Psoas muscle (tissue), 2 donors: ENCODE results near the genes DNAJB12, FAM149B1, CFAP70 and MYOZ1.

- PRO-cap, 2 experiments, result peak in 2 of 2 experiments; most common plus-strand start chr10:72355023 (in 2); most common minus-strand start chr10:72354600 (in 2)
Measured at GRCh38 chr10:72354448-72355707, at the start of gene DNAJB12. Gene DNAJB12, minus strand, starts transcription at chr10:72354919.

- PRO-cap, 2 experiments, result no peak in any of the 2 experiments
Measured at GRCh38 chr10:72693039-72693199, 976 bp downstream of the MCU start.

DNA sequence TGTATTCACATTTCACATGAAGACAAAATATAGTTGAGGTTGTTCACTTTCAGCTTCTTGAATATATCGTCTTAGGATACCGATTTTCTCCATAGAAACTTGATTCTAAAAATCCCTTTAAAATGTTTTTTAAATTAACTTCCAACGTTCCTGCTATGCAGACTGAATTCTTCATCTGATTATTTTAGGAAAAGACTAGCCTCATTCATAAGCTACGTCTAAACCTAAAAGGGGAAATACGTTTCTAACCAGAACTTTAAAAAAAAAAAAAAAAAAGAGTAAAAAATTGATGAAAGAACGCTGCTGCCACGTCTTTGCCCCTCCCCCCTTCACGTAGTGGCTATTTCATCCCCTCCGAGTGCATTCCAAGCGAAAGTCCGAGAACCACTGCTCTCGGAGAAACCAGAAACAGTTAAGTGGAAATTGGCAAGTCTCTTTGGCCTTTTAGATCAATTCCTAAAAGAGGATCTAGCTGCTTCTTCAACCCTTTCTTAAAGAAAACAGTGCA is 1.3 kb downstream of the P4HA1 start:
- PRO-cap, 2 experiments, result peak in 1 of 2 experiments; most common plus-strand start position 372 of the sequence (in 1); most common minus-strand start position 180 of the sequence (in 1)

DNA sequence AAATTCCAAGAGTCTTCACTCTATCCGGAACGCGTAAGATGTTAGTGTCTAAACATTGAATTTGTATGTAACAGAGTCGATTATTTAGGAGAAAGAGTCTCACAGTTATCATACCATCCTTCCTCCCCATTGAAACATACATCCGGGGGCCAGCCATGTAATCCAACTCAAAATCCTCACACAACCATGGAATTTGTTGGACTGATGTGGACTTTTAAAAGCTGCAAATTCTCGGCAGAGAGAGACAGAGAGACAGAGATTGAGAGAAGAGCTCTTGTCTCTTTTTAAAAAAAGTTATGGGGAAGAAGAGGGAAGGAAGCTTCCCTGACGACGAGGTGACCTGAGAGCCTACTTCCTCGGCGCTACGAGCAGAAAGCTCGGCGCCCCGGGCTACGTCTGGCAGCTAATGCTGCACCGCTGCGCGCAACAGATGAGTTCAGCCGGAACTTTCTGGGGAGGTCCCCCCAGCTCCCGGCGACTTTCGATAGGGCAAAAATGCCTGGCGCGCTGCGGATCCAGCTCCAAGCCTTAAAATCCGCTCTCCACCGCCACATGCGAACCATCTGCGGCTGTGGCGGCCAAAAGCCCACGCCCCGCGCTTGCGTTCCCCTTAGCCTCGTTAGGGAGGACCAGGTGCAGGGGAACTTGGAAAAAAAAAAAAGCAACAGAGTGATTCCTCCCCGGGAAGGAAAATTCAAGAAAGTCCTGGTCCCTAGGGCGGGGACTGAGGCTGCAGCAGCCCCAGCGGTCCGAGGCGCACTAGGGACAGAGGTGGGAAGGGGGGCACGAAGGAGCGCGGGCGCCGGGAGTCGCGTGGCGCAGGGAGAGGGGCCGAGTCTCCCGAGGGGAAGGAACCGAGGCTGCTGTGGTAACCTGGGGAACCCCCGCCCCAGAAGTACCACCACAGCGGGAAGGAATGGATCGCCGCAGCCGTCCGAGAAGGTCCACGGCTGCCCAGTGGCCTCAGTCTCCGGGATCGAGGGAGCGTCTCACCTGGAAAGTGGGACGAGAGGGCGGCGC is 583 bp downstream of the P4HA1 start:
- PRO-cap, 2 experiments, result peak in 2 of 2 experiments; most common plus-strand start position 558 of the sequence (in 2); most common minus-strand start position 408 of the sequence (in 1)

GRCh38 chr10:73167830-73169102 is at the start of gene FAM149B1:
Gene FAM149B1, plus strand, starts transcription at chr10:73168119.
- PRO-cap, 2 experiments, result peak in 2 of 2 experiments; most common plus-strand start chr10:73168119 (in 2); most common minus-strand start chr10:73168008 (in 1)

GRCh38 chr10:73251269-73252130 is 944 bp downstream of the MRPS16 start:
- PRO-cap, 2 experiments, result peak in 1 of 2 experiments; most common plus-strand start chr10:73251875 (in 1)

DNA sequence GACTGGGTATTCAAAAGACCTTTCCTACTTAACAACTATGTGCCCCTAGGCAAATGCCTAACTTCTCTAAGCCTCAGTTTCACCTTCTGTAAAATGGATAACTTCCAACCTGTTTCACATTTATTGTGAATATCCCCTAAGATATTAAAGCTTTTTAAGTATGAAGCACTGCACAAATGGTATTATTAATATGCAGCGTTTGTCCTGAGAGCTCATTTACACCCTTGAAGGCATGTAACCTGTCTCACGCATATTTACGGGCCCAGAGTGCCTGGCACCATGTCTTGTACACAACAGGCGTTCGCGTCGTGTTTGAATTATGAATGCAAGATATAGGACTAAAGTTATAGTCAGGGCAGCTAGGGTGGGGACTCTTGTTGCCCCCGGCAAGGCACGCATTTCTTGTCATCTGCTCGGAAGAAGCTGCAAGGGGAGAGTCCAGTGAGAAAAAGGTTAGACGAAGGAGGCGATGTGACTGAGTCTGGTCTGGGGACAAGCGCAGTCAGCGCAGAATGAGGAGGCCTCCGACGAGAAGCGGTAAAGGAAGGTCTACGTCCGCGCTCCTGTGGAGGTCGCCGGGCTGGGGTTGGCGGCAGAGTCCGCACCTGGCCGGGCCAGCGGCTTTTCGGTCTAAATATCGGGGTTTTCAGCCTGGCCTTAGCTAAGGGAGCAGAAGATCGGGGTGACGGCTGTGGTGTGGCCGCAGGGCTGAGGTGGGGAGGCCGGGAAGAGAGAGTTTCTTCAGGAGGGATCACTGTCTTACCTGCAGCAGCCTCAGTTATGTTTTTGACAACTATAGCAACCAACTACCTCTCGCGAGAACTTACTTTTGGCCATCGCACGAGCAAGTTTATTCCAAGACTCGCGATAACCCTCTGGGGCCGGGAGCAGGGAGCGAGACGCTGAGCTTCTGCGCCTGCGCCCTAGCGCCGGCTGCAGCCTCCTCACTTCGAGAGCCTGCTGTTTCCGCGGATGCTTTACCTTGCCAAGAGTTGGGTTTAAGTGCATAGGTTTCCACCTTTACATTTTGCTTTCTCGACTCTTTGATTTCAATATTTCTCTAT is at the start of gene CFAP70:
CFAP70 (minus strand) TSS at position 914 of the 1,064 bp plus-strand sequence.
- PRO-cap, 2 experiments, result peak in 2 of 2 experiments; most common minus-strand start position 782 of the sequence (in 1)

DNA sequence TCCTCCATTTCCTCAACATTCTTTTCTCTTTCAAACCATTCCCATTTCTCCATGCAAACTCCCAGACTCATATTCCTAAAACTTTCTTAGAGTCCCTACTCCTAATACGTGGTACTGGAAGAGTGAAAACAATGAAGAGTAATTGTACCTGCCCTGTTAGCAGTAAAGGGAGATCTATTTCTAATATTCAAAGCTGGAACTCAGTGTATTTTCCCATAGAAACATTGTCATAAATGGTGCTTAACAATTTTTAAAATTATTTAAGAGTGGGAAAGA is 17.0 kb upstream of the MSS51 start:
- PRO-cap, 2 experiments, result no peak in any of the 2 experiments

DNA sequence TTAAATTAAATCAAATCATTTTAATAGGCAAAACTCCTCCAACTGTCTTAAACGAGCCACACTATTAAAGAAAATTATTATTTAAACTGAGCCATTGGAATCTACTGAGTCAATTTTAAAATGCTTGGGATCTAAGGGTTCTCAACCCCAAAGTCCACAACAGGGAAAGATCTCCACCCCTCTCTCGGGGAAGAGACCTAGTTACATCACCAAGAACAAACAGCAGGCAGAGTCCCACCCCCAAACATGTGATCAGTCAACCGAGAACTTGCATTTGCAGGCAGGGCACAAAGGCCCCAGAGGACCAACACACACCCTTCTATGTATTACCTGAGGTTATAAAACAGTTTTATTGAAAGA is 707 bp upstream of the USP54 start:
- PRO-cap, 2 experiments, result no peak in any of the 2 experiments

DNA sequence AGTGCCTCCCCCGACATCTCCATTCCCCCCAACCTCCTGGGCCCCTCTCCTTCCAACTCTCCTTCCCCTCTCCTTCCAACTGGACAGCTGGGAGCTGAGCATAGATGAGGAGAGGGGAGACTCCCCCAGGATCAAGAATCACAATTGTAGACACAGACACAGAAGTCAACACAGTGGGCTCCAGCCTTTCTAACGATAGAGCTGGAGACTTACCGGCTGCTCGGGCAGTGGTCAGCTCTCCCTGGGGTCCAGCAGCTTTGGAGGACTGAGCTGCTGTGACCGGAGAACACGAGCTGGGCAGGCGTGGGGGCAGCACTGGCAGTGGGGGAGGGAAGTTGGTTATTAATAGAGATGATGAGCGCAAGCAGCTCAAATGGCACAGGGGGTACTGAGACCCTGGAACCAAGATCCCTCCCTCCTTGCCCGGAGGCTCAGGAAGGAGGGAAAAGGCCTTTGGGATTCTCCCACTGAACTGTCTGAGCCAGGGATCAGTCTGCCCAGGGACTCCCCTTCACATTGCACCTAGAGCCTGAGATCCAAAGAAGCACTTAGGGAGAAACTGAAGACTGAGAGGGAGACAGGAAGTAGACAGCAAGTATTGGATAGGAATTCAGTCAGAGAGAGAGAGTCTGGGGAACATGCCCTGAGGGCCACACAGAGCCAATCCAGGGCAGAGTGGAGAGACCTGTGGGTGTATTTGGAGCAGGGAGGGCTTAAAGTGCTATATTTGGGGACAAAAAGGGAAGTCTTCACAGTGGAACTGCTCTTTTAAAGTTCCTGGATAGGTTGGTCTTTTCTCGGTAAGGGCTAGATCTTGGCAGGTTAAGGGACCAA is at the start of gene MYOZ1:
MYOZ1 (minus strand) TSS at position 277 of the 834 bp plus-strand sequence.
- PRO-cap, 2 experiments, result peak in 2 of 2 experiments; most common plus-strand start position 419 of the sequence (in 2); most common minus-strand start position 259 of the sequence (in 2)

GRCh38 chr10:73646502-73647098 is 5.3 kb upstream of the MYOZ1 start:
- PRO-cap, 2 experiments, result peak in 1 of 2 experiments; most common plus-strand start chr10:73646744 (in 1); most common minus-strand start chr10:73646779 (in 1)

GRCh38 chr10:73647115-73647951 is 6.1 kb upstream of the MYOZ1 start:
- PRO-cap, 2 experiments, result peak in 1 of 2 experiments; most common plus-strand start chr10:73647781 (in 1); most common minus-strand start chr10:73647631 (in 1)

DNA sequence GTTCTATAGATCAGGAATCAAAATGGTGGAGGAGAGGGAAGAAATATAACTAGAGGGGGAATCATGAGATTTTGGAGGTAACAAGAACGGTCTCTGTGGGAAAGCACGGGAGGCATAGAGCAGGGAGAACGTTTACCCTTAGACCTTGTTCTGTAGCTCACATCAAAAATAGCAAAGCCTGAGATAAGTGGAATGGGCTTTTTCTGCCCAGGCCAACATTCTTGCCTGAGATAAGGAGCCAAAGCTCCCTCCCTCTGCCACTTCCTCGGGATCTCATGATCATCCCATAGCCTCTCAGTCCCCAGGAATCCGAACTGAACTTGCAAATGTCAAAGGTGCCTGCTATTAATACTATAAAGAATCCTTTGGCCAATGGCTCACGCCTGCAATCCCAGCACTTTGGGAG is 4.4 kb downstream of the SYNPO2L start:
- PRO-cap, 2 experiments, result peak in 2 of 2 experiments; most common minus-strand start position 277 of the sequence (in 1)

GRCh38 chr10:73774548-73775119 is 2.6 kb downstream of the FUT11 start:
- PRO-cap, 2 experiments, result no peak in any of the 2 experiments

DNA sequence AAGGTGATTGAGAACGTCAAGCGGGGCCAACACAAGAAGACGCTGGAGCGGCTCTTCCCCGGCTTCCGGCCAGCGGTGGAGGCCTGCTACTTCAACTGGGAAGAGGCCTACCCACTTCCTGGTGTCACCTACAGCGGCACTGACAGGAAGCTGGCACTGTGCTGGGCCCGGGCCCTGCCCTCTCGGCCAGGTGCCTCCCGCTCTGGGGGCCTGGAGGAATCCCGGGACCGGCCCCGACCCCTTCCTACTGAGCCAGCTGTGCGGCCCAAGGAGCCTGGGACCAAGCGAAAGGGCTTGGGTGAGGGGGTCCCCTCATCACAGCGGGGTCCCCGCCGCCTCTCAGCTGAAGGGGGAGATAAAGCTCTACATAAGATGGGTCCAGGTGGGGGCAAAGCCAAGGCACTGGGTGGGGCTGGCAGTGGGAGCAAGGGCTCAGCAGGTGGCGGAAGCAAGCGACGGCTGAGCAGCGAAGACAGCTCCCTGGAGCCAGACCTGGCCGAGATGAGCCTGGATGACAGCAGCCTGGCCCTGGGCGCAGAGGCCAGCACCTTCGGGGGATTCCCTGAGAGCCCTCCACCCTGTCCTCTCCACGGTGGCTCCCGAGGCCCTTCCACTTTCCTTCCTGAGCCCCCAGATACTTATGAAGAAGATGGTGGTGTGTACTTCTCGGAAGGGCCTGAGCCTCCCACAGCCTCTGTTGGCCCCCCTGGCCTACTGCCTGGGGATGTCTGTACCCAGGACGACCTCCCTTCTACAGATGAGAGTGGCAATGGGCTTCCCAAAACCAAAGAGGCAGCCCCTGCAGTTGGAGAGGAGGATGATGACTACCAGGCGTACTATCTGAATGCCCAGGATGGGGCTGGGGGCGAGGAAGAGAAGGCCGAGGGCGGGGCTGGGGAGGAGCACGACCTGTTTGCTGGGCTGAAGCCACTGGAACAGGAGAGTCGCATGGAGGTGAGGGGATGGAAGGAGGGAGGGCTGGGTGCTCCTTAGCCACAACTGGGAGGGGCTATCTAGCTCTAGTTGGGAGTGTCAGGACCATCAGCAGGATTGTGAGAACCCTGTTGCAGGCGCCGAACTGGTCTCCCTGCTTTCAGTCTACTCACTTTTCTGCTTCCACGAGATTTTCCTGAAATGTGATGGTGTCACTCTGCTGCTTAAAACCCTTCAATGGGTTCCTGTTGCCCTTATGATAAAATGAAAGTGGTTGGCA is 6.9 kb downstream of the ZSWIM8 start:
- PRO-cap, 2 experiments, result no peak in any of the 2 experiments

DNA sequence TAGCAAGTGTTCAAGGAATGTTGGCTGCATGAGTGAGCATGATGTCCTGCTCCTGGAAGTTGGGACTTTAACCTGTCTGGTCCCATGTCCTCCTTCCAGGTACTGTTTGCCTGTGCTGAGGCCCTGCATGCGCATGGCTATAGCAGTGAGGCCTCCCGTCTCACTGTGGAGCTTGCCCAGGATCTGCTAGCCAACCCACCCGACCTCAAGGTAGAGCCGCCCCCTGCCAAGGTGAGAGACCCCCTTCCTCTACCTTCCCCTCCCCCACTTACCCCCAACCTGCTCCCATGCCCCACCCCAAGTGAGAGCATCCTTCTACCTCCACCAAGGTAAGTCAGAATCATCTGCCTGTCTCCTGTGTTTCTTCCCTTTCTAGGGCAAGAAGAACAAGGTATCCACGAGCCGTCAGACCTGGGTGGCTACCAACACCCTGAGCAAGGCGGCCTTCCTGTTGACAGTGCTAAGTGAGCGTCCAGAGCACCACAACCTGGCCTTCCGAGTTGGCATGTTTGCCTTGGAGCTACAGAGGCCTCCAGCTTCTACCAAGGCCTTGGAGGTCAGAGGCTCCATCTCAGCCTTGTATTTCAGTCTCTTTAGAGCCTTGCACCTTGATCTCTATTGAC is 8.2 kb downstream of the ZSWIM8 start:
- PRO-cap, 2 experiments, result no peak in any of the 2 experiments

DNA sequence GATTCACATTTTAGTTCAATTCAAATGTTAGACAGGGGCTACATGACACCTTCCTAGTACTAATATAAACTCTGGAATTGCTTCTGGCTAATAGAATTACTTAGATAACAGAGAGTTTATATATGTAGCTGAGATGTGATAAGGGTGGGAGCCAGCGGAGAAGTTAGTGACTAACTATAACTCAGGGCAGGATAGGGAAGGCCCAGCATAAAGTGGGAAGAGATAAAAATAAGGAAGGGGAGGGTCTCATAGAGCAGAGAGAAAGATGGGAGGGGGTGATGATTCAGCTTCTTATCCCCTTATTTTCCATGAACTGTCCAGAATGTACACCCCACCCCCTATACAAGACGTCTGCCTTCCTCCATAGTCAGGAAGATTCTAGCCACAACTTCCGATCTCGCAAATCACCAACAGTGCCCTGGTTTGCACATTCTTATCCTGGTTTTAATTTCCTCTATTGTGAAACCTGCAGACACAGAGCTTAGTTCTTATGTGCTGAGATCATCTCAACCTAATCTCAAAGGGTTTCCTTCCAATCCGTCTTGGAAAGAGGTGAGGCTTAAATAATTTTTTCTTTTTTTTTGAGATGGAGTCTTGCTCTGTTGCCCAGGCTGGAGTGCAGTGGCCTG is 4.6 kb upstream of the NDST2 start:
- PRO-cap, 2 experiments, result no peak in any of the 2 experiments

DNA sequence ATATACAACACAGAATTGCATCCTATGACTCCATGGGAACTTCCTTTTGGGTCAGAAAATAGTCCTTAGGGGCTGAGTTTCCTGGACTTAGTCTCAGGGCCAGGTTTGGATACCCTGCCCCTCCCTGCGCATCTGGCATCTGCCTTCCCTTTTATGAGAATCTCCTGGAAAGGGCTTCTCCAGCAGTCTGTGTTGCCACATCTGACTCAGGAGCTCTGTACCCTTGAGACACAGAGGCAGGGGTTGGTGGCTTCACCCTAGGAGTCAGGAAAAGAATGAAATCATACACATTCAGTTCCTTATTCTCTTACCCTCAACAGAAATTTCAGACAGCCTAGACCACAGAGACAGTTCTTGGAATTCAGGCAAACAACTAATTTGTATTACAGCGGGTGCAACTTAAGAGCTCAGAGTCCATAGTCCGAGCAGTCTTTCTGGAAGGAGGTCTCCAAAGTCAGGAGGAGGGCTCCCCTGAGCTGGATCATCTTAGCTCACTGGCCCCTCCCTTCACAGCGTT is 3.1 kb upstream of the PLAU start:
- PRO-cap, 2 experiments, result peak in 1 of 2 experiments; most common plus-strand start position 344 of the sequence (in 1)

- PRO-cap, 2 experiments, result no peak in any of the 2 experiments
Measured at GRCh38 chr10:73910034-73910414, 908 bp upstream of the PLAU start.

- PRO-cap, 2 experiments, result no peak in any of the 2 experiments
Measured at GRCh38 chr10:73956466-73957245, 41.3 kb upstream of the VCL start.